Measurements from ENCODE around the genes CCDC144A and RASD1.

- RAMPAGE, long total RNA: no peak
- RRBS: no CpG with 5 or more reads among the region's 9 CpGs
Observed at GRCh38 chr17:16418847-16419897, 3.8 kb downstream of the TRPV2 start.

- RAMPAGE, long total RNA: no peak
- RRBS: no CpG with 5 or more reads among the region's 8 CpGs
Observed at GRCh38 chr17:16438194-16438558, 22.8 kb downstream of the TRPV2 start.

DNA sequence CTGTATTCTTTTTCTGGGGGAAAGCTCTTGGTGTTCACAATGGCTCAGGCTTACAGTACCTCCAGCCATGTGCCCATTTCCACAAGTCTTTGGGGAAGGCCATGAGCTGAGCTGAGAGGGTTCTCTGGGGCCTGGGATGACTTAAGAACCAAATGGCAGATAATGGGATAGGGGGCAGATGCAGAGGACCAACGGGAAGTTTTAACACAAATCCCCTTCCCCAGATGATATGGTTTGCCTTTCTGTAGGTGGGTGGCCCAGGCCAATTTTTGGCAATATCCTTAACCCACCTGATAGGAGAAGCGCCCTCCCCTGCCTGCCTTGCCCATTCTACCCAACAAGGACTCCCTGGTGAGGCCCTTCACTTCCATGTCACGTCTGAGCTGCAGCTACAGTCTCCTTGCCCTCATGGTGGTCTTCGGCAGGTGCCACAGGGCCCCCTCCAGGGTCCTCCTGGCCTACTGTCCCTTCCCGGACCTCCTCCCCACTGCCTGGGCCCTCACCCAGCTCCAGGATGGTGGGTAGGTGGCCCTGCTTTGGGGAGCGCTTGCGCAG, 27.9 kb downstream of the TRPV2 start:
- RAMPAGE, long total RNA: no peak
- RRBS: no CpG with 5 or more reads among the region's 7 CpGs

DNA sequence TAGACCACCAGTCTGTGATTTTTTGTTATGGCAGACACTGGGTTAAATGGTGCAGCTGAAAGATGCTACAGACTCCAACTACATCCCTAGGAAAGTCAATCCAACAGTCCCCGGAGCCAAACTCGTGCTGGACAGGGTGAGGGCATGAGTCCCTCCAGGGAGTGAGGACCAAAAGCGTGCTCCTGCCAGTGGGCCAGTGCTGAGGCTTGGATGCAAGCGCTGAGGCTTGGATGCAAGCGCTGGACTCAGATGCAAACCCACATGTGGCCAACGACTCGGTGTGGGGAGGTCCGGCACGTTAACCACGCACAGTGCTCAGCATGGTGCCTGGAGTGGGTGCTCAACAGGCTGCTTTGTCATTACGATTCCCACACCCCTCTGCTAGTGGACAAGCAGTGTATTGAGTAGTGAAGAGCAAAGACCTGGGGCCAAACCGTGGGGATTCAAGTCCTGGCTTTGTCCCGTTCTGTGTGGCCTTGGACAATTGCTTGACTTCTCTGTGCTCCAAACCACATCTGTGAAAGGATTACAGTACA, 33.6 kb downstream of the TRPV2 start:
- RAMPAGE, long total RNA: no peak
- RRBS: no CpG with 5 or more reads among the region's 13 CpGs

DNA sequence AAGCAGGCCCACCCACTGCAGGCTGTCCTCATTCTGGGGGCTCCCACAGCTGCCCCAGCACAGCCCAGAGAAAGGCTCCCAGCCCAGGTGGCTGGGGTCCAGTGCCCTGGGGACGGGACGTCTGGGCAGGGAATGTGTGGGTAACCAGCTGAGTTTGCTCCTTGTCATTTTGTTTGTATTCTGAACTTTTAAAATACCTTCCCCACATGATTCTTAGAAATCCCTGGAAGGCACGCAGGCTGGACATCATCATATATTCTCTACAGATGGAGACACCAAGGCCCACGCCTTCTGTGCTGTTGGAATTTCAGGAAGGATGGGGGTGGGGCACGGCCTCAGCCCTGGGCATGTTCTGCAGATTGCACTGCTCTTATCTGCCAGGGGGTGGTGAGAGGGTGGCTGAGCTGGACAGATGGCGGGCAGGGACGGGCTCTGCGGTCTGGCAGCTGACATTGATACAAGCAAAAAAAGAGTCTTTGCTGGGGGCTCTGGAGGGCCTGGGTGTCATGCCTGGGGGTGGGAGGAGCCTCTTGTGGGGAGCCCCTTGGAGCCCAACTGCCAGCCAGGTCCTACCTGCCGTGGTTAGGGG, 28.4 kb downstream of the LRRC75A start:
- RAMPAGE, long total RNA: no peak
- RRBS: no CpG with 5 or more reads among the region's 9 CpGs

DNA sequence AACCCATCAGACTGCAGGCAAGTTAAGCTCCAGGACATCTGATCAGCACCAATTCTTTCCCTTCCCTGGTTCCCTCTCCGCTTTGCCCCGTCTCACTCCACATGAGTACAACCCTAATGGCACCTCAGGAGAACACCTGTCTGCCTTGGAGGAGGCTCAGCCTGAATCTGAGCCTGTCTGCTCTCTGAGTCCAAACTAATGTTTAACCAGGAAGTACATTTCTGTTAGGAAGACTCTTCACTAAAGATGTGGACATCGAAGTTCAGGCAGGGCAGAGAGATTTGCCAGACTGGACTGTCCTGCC, 29.1 kb upstream of the LRRC75A start:
- RAMPAGE, long total RNA: no peak
- RRBS: no CpG with 5 or more reads among the region's 3 CpGs

GRCh38 chr17:16690101-16690528, at the start of gene CCDC144A:
Gene CCDC144A, plus strand, starts transcription at chr17:16690241.
- RAMPAGE, long total RNA: no peak
- RRBS: no CpG with 5 or more reads among the region's 24 CpGs

DNA sequence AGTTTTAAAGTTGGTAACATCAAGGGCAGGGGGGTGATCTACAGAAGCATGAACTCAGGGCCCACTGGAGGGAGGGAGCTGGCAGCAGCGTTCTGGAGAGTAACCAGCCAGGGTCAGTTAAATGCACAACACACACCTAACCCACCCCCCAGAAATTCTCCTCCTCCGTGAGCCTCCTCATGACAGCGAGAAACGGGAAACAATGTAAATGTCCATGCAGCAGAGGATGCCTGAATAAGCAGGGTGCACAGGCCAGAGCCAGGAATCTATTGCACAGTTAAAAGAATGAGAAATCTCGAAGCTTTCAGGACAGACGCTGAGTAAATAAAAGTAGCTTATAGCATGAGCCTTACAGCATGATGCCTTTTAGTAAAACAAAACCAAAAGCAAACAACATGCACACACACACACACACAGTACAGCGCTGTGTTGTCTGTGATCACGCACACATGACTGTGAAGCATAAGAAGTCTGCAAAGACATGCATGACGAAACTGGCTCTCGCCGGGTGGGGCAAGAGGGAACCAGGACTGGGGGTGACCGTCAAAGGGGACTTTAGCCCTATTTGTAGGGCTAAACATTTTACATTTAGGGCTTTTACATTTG, 1.7 kb upstream of the TNFRSF13B start:
- RAMPAGE, long total RNA: no peak
- RRBS: no CpG with 5 or more reads among the region's 12 CpGs

GRCh38 chr17:17126467-17126994, 79.6 kb downstream of the PLD6 start:
- RAMPAGE, long total RNA: no peak
- RRBS: no CpG with 5 or more reads among the region's 14 CpGs

DNA sequence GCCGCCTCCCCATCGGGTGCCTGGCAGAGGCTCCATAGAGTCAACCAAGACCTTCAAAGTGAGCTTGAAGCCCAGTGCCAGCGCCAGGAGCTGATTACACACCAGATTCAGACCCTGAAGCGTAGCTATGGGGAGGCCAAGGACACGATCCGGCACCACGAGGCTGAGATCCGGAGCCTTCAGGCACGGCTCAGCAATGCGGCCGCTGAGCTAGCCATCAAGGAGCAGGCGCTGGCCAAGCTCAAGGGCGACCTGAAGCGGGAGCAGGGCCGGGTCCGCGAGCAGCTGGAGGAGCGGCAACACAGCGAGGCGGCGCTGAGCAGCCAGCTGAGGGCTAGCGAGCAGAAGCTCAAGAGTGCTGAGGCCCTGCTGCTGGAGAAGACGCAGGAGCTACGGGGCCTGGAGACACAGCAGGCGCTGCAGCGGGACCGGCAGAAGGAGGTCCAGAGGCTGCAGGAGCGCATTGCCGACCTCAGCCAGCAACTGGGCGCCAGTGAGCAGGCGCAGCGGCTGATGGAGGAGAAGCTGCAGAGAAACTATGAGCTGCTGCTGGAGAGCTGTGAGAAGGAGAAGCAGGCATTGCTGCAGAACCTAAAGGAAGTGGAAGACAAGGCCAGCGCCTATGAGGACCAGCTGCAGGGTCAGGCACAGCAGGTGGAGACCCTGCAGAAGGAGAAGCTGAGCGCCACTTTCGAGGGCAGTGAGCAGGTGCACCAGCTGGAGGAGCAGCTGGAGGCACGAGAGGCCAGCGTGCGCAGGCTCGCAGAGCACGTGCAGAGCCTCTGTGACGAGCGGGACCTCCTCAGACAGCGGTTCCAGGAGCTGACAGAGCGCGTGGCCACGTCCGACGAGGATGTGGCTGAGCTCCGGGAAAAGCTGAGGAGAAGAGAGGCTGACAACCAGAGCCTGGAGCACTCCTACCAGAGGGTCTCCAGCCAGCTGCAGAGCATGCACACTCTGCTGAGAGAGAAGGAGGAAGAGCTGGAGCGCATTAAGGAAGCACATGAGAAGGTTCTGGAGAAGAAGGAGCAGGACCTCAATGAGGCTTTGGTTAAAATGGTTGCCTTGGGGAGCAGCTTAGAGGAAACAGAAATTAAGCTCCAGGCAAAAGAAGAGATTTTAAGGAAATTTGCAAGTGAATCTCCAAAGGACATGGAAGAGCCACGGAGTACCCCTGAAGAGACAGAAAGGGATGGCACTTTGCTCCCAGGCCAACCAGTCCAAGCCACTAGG, 41.6 kb downstream of the PLD6 start:
- RAMPAGE, long total RNA: no peak
- RRBS: 95% methylated on average over 7 of the region's 51 CpGs

DNA sequence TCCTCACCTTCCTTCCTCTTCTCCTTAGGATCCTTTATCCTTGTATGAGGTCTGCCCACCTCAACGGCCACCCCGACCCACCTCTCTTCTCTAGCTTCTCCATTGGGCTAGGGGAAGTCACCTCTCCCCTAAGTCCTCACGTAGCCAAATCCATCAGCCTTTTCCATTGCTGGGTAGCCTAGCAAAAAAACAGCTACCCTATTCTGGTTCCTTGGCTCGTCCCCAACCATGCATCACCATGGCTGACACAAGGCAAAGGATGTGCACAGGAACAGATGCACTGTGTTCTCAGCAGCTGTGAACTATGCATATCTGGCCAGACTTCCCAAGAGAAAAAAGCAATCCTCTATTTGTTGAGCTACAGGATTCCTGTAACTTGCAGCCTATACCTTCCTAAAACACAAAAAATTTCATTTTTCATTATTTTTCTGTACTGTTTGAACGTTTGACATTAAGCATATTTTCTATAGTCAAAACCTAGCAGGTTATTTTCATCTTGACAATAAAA, 22.0 kb downstream of the COPS3 start:
- RAMPAGE, long total RNA: no peak
- RRBS: no CpG with 5 or more reads among the region's 5 CpGs

DNA sequence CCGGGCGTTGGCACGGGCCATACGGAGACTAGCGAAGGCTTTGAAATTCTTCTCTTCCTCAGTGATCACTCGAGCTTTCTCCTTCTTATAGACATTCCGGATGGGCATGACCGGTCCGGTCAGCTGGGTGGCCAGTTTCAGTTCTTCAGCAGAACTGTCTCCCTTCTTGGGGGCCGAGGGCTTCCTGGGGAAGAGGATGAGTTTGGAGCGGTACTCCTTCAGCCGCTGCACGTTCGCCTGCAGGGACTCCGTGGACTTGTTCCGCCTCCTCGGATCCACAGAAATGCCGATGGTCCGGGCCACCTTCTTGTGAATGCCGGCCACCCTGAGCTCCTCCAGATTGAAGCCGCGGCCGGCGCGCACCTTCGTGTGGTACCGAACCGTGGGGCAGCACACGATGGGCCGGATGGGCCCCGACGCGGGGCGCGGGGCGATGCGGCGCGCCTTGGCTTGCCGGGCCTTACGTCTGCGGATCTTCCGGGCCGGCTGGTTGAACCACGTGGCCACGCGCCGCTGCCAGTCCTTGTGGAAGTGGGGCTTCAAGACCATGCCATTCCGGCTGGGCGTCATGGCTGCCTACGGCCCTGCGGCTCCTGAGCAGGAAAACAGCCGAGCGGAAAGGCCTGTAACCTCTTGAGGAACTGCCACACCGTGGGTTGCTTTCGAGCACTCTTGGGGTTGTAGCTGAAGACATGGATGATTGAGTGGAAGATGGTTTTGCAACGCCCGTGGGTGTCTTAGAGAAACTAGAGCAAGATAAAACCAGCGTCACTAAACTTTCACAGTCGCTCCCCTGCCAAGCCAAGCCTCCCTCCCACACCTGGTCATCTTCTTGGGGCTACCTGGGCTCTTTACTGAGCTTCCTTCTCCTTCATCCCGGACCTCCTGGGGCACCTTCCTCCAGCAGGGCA, 80.5 kb downstream of the NT5M start:
- RAMPAGE, long total RNA: start-site peak on the minus strand centred at position 618 of the sequence, 14 bp wide, 52 and 13 reads in 2 replicates
- RRBS: 86% methylated on average over 6 of the region's 61 CpGs

DNA sequence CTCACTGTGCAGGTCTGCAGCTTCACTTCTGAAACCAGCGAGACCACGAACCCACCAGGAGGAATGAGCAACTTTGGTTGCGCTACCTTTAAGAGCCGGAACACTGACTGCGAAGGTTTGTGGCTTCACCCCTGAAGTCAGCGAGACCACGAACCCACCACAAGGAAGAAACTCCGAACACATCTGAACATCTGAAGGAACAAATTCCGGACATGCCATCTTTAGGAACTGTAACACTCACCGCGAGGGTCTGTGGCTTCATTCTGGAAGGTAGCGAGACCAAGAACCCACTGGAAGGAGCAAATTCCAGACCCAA, 84.7 kb upstream of the MED9 start:
- RAMPAGE, long total RNA: no peak
- RRBS: 84% methylated on average over 2 of the region's 12 CpGs

DNA sequence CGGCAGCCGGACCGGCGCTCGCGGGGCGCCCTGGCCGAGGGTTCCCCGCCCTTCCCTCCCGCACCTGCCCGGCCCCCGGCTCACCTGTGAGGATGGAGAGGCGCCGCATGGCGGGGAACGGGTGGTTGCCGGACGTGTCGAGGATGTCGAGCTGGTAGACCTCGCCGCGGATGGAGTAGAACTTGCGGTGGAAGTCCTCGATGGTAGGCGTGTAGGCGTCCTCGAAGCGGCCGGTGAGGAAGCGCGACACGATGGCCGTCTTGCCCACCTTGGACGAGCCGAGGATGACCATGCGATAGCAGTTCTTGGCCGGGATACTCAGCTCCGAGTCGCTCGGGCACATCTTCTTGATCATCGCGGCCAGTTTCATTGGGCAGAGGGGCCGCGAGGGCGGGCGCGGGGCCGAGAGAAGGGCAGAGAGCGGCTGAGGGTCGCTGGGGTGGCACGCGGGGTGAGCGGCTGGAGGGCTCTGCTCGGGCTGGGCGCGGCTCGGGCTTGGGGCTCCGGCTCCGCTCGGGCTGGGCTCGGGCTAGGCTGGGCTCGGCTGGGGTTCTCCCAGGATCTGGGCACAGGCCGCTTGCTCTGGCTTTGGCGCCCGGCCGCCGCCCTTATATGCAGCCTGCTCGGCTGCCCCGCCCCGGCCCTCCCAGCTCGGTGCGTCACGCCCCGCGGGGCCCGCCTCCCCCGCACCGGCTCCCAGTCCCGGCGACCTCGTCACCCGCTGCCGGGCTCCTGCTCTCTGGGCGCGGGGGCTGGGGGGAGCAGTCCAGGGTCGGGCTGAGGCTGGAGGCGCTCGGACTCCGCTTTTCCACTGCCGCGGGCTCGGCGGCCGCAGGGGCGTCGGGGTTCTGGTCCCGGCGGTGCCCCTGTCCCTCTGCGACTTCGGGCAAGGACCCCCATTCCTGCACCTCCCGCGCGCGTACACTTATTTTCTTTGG, at the start of gene RASD1:
TSS of gene RASD1 (minus strand) at position 584 of the 938 bp plus-strand sequence.
- RAMPAGE, long total RNA: no peak
- RRBS: 2% methylated on average over 52 of the region's 105 CpGs

DNA sequence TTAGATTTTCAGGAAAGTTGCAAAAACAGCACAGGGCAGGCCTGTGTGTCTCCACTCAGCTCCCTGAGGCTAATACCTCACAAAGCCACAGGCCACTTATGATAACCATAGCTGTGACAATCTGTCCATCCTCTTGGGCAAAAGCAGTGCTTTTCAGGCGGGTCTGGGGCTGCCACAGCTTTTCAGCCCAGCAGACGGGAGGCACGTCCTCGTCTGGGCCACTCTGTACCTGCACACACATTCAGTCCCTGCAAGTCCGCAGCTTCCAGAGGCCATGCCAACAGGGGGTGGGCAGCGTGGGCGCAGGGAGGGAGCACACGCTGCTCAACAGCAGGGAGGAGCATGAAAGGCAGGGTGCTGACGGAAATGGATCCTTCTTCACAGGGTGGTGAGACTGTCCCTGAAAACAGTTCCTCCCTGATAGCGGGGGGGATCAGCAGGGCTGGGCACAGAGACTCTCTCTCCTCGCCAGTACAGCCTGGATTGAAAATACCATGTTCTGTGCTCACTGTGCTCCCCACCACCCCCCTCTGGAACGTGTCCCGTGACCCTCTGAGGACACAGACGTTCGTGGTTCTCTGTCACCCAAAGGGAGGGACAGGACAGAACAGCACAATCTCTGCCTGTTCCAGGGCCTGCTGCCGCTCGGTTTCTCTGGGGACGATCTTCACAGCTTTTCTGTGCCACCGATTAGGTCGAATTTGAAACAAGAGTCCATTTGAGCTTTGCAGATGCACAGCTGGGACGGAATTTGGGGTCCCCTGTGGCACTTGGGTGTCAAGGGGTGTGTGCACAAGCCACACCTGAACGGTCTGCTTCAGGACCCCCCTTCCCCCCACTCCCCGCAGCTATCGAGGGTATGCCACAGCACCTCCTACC, 41.6 kb downstream of the PEMT start:
- RAMPAGE, long total RNA: no peak
- RRBS: no CpG with 5 or more reads among the region's 24 CpGs

DNA sequence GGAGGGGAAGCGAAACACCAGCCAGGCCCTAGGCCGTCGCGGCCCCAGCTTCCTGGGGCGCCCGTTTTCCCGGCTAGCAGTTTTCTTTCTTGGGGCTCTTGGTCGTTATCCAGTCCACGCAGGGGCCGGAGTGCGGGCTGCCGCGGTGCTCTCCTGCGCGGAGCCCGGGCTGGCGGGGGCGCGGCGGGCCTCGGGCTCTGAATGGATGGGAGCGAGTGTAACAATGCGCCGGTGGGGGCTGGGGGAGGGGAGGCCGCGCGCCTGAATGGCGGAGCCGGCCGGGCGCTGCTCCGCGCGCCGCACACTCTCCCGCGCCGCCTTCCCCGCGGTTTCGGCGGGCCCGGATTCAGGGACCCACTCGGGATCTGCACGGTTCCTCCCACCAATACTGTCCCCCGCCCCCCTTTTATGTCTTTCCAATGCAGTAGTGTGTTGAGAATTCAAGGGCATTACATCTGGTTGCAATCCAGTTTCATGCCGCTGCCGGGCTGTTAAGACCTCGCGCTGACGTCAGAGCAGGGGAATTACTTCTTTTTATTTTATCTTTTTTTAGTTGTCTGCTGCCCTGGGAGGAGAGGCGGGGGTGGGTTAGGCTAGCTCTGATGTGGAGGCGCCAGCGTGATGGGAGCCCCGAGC, 1.5 kb downstream of the RAI1 start:
- RAMPAGE, long total RNA: no peak
- RRBS: 2% methylated on average over 37 of the region's 55 CpGs

- RAMPAGE, long total RNA: no peak
- RRBS: no CpG with 5 or more reads among the region's 17 CpGs
Observed at GRCh38 chr17:17696714-17697796, 15.8 kb downstream of the RAI1 start.

DNA sequence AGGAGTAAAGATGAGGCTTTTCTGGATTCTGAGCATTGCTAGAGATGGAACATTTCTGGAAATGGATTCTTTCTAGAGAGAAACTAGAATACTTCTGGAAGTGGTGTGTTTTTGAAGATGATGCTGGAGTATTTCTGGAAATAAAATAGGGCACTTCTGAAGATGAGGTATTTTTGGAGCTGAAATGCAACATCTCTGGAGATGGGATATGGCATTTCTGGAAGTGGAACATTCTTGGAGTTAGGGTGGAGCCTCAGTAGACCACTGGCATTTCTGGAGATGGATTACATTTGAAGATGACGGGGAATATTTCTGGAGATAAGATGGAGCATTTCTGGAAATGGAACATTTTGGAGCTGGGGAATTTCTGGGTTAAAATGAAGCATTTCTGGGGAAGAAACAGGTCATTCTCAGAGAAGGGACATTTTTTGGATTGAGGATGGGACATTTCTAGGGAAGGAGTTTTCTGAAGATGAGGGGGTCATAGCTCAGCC, 55.5 kb downstream of the RAI1 start:
- RAMPAGE, long total RNA: no peak
- RRBS: no CpG with 5 or more reads among the region's 1 CpG

DNA sequence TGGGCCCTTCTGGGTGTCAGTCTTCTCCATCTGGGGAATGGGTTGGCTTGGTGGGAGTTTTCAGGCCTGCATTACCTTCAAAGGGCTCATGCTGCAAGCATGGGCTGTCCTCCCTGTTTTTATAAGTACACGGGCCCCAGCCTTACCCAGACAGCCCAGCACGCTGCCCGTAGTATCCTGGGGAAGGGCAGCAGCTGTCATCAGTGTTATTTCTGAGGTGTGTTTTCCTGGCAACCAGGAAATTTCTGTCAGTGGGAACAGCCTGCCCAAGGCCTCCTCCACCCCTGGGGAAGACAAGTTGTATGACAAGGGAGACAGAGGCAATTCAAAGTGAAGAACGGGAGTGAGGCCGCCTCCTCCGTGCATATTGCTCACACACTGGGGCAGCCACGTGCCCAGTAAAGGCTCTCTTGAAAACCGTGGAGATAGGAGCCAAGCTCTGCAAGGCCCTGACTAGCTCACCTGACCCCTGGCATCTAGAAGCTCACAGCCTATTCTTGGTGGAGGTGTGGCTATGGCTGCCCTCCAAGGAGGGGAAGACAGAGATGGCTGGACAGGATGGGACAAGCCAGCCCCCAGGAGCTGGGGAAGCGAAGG, 57.6 kb downstream of the RAI1 start:
- RAMPAGE, long total RNA: no peak
- RRBS: no CpG with 5 or more reads among the region's 9 CpGs

GRCh38 chr17:17752109-17753247, 71.2 kb downstream of the RAI1 start:
- RAMPAGE, long total RNA: no peak
- RRBS: 3% methylated on average over 40 of the region's 64 CpGs

Measured in hepatocyte (in vitro differentiated cells and primary cell).